AG04450 (cell line): ENCODE results near the genes RBBP6 and HS3ST4.

- CAGE, long polyA plus RNA, result no peak
- RRBS, result no CpG with 5 or more reads among the region's 5 CpGs
These were observed 22.2 kb downstream of the GGA2 start for GRCh38 chr16:23488043-23488622.

GRCh38 chr16:23669200-23669830 lies 9.4 kb upstream of the PLK1 start:
- CAGE, long polyA plus RNA, result no peak
- RRBS, result no CpG with 5 or more reads among the region's 4 CpGs

DNA sequence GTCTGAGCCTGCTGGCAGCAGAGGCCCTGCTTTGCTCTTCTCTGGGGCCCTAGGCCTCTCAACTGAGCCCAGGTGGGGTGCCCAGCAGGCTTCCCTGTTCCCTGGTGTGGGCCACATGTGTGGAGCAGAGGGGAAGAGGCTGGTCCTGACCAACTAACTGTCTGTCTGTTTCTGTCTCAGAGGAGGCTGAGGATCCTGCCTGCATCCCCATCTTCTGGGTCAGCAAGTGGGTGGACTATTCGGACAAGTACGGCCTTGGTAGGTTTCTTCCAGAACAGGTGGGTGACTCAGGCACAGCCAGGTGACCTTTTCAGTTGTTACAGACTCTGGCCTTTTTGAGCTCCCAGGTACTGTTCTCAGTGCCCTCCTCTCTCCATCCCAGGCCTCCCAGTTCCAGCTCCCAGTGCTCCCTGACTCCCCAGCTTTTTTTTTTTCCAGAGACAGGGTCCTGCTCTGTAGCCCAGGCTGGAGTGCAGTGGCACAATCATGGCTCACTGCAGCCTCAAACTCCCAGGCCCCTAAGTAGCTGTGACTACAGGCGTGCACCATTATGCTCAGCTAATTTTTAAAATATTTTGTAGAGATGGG lies 9.9 kb downstream of the PLK1 start:
- CAGE, long polyA plus RNA, result no peak
- RRBS, result no CpG with 5 or more reads among the region's 3 CpGs

GRCh38 chr16:23840168-23840801 lies 4.5 kb downstream of the PRKCB start:
- CAGE, long polyA plus RNA, result no peak
- RRBS, result no CpG with 5 or more reads among the region's 4 CpGs

DNA sequence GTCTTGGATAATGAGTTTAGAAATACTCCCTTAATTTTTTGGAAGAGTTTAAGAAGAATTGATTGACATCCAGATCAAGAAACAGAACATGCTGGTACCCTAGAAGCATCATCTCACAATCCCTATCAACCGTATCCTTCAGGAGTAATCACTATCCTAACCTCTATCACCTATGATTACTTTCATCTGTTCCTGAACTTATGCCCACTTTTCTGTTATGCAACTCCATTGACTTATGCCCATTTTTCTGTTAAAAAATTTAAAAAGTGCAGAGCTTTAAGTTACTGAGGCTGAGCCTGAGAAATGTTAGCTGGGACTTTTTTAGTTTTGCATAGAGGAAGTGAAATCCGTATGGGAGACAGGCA lies 16.8 kb downstream of the PRKCB start:
- CAGE, long polyA plus RNA, result no peak
- RRBS, result no CpG with 5 or more reads among the region's 2 CpGs

GRCh38 chr16:23863468-23864125 lies 27.8 kb downstream of the PRKCB start:
- CAGE, long polyA plus RNA, result no peak
- RRBS, result no CpG with 5 or more reads among the region's 7 CpGs

DNA sequence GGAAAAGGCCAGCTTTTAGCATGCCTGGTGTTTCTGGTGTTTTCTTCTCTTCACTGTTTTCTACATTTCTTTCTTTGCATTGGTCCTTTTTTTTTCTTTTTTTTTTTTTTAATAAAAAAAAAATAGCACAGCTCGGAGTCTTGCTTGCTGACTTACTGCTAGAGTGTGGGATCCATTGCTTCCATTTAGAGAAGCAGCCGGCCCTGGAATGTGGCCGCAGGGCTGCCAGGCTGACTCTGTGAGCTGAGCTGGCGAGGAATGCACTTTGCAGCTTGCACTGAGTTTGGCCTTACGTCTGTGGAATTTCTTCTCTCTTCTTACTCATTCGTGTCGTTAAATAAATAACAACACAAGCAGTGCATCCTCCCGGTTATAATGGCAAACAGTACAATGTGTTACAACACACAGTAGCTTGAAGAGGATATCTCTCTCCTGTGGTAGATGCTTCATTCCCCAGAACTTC lies 69.2 kb downstream of the PRKCB start:
- CAGE, long polyA plus RNA, result no peak
- RRBS, result no CpG with 5 or more reads among the region's 8 CpGs

DNA sequence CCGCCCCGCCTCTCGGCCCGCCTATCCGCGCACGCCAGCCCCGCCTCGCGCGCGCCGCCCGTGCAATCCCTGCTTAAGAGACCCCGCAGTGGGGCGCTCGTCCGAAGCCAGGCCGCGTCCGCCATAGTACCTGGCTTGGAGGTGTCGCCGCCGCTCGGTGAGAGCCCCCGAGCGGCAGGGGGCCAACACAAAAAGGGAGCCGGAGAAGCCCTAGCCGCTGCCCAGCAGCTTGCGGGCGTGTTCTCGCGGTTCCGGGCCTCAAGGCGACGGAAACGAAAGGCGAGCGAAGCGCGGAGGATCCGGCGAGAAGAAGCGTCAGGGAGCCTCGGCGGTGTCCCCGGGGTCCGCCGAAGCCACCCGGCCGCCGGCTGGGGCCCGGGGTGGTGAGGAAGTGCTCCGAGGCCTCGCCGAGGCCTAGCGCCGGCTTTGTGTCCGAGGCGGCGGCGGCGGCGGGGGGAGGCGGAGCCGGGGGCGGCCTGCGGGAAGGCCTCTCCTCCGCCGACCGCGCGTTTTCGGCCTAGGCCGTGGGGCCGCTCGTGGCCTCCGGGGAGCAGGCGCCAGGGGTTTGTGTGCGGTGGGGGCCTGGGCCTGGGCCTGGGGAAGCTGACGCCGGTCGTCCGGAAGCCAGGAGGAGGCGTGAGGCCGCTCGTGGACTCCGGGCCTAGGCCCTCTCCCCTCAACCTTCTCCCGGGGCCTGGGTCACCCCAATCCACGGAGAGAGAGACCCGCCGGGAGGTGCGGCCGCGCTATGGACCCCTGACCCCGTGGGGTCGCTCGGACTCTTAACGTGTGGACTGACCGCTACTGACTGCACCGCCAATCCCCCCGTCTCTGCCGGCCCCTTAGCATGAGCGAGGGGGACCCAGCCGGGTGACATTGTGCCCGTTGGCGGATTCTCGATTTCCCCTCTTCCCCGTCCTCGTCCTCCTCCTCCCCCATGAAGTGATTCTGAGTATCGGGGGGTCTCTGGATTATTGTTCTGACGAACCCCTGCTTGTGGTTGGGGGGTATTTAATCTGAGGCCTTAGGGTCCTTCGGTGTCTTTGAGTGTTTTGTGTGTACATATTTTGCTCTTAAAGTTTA lies at the start of gene RBBP6:
Gene RBBP6 (plus strand): TSS at position 86 of the 1,083 bp plus-strand sequence.
- CAGE, long polyA plus RNA, result start-site peak on the plus strand centred at position 97 of the sequence, 73 bp wide, 245 and 100 reads in 2 replicates
- RRBS, result 2% methylated on average over 50 of the region's 113 CpGs

GRCh38 chr16:24731048-24731633 lies 1.7 kb downstream of the TNRC6A start:
- CAGE, long polyA plus RNA, result no peak
- RRBS, result no CpG with 5 or more reads among the region's 7 CpGs

GRCh38 chr16:24748000-24748770 lies 18.7 kb downstream of the TNRC6A start:
- CAGE, long polyA plus RNA, result no peak
- RRBS, result no CpG with 5 or more reads among the region's 4 CpGs

DNA sequence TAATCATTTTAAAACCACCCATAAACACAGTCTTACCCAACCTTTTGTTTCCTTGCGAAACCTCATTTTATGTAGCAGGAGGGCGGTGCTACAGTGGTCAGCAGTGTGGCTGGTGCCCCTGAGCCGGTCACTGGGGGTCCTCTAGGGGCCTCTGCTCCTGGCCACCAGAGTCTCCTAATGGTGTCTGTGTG lies 39.1 kb upstream of the AQP8 start:
- CAGE, long polyA plus RNA, result no peak
- RRBS, result no CpG with 5 or more reads among the region's 3 CpGs

- CAGE, long polyA plus RNA, result no peak
- RRBS, result no CpG with 5 or more reads among the region's 17 CpGs
These were observed 38.6 kb upstream of the AQP8 start for GRCh38 chr16:25177988-25178686.

DNA sequence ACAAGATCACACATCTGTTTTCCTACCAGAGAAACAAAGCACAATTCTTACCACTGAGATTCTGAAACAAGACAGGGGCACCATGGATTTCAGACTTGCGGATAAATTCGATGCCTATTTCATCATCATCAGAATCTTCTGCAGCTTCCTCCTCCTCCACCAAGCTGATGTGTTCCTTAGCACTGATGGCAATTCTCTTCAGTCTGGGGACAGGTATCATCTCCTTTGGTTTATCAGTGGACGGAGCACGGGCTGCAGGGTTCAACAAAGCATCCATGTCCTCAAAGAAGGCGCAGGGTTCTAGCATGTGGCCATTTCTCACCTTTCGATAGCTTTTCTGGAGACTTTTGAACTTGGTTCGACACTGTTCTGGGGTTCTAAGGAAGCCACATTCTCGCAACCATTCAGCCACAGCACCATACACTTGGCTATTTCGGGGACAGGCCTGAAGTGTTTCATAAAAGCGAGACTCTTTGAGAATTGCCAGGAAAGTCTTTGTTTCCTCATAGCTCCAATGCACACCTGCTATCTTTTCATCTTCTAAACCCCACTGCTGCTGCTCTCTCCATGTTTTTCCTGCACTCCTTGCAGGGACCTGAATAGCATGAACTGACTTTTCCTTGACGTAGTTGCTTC lies 10.9 kb downstream of the ZKSCAN2 start:
- CAGE, long polyA plus RNA, result no peak
- RRBS, result no CpG with 5 or more reads among the region's 11 CpGs

DNA sequence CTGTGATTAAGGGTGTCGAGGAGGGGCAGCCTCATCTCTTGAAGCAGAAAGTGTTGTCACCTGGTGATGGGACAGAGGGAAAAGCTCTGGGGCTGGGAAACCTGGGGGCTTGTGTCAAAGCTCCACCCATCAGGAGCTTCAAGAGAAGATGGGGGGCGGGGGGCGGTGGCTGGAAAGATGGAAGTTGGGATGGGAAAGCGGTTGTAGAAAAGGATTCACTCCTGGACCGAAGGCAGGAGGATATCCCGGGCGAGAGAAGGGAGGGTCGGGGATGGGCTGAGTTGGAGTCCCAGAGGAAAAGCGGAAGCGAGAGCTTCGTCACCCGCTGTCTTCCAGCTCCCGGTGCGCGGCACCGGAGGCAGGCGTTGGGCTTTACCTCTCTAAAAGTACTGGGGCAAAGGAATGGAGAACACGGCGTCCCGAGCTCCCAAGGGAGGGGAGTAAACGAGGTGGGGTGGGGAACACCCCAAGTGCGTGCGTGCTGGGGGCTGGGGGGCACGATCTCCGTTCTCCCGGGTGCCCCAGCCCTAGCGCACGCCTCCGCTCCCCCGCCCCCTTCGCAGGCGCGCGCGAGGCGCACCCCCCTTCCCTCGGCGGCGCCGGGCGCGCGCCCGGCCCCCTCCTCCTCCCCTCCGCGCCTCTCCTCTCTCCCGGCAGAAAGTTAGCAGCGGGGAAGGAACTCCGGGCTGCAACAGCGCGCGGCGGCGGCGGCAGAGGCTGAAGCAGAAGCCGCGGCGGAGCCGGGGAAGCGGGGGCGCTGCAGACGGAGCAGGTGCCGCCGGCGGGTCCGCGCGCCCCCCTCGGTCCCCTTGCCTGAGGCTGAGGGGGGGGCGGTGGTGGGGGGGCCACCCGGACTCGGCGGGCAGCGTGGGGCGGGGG lies at the start of gene HS3ST4:
Gene HS3ST4 (plus strand): TSS at position 626 of the 879 bp plus-strand sequence.
- CAGE, long polyA plus RNA, result no peak
- RRBS, result 3% methylated on average over 36 of the region's 75 CpGs

DNA sequence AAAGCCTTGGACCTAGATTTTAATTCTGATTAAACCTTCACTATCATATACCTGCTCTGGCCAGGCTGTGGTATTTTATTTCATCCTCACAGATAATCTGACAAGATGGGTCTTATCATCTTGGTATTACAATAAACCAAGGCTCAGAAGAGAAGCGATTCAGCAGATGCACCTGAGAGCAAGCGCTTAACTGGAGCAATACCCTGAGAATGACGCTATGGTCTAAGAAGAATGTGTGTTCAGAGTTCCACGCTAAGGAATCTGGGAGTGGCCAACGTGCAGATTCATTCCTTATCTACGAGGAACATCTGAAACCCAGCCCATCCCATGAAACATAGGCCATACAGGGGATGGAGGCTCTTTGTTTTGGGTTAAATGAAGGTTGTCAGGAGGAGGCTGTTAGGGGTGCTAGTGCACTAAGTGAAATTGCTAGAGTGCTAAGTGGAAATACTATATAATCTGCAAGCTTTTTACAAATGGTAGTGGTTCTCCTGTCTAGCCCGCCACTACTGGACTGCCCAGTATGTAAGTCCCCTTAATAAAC lies 28.5 kb upstream of the KDM8 start:
- CAGE, long polyA plus RNA, result no peak
- RRBS, result no CpG with 5 or more reads among the region's 7 CpGs

DNA sequence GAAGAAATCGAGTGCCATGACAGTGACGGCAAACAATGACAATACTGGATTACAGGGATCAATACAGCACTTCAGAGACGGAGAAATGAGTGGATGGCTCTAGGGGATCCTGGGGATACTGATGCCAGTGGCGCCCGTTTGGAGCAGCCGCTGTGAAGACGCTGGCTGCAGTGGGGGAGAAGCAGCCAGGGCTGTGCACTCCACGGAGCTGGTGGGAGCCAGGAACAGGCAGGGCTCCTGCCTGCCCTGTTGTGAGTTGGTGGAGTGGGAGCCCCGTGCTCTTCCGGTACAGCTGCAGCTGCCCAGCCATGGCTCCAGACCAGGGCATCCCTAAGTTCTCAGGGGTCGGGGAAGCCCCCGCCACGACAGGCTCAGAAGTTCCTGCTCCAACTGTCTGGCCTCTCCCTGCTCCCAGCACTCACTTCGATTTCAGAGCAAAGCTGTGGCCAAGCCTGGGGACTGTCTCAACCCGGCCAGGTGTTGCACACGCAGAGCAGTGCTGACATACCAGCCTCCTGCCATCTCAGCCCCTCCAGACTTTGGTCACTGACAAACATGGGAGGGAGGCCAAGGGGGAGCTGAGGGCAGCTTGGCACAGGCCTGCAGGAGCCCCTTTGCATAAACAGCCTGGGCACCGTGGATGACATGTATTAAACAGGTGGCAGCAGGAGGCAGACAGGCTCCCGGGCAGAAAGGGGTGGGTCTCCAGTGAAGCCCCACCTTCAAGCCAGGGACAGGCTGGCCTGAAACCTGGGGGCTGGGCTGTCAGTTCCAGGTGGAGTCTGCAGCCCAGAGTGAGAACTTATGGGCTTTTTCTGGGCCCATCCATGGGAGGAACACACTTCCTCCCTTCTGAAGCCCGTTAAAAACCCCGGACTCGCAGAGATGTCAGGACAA lies 13.9 kb upstream of the KDM8 start:
- CAGE, long polyA plus RNA, result no peak
- RRBS, result no CpG with 5 or more reads among the region's 21 CpGs

DNA sequence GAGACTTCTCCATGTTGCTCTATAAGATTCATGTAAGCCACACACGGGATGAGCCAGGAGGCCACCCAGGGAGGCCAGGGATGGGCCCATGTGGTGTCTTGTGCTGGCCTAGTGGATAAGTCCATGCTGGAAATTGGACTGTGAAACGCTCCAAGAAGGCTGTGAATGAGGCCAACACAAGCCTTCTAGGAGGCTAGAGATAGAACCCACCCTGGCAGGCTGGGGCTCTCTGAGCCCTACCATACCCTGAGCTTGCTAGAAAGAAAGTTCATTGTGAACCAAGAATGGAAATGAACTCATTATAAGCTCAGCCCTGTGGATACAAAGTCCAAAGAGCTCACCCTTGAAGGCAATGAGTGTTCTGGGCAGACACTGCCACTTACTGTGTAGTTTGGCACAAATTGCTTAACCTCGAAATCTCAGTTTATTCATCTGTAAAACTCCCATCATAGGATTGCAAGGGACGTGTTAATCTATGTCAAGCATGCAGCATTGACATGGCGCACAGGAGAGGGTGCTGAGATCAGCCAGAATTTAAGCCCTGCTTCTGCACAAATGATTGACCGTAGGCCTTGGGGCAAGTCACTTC lies 5.4 kb downstream of the KDM8 start:
- CAGE, long polyA plus RNA, result no peak
- RRBS, result no CpG with 5 or more reads among the region's 6 CpGs

DNA sequence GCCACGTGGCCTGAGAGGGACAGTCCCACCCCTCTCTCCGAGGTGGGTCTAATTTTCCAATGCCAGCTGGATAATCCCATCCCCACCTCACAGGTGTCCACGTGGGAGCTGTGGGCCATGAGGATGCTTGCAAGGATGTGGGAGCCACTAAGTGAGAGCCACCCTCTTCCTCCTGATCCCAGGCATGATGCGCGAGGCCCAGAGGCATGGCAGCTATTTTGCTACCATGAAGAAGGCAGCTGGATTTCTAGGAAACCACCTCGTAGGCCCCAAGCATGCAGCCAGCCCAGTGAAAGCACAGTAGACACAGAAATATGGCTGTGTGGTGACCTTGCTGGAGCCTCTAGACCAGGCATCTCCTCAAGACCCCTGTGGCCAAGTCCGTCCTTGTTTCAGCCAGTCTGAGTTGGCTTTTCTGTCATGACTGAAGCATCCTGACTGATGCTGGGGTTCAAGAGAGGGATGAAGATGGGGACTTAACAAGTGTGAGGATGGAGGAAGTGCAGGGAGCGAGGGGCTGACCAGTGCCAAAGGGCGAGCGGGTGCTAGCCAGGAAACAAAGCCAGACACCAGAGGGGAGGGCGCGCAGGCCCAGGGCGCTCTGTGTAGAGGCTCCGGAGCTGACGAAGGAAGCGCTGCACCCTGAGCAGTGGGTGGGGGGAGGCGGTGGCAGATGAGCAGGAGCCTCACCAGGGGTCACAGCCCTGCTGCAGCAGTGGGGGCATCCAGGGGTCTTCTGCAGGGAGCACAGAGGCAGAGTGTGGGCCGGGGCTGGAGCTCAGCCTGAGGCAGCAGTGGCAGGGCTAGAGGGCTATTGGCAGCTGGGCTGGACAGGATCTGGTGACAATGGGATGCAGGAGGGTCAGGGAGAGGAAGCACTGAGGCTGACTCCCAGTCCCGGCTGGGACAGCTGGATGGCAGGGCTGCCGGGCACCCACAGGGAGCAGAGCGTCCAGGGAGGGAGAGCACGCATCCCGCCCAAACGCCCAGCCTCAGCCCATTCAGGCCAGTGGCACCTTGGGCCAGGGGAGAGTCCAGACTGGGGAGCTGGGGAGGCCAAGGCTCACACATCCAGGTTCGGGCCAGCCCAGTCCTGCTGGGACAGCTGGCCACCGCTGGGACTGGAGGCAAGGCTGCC lies 20.7 kb downstream of the KDM8 start:
- CAGE, long polyA plus RNA, result no peak
- RRBS, result no CpG with 5 or more reads among the region's 26 CpGs

GRCh38 chr16:27228538-27229825 lies 25.7 kb downstream of the KDM8 start:
- CAGE, long polyA plus RNA, result no peak
- RRBS, result 92% methylated on average over 6 of the region's 27 CpGs

- CAGE, long polyA plus RNA, result no peak
- RRBS, result no CpG with 5 or more reads among the region's 18 CpGs
These were observed 27.4 kb downstream of the KDM8 start for GRCh38 chr16:27230433-27231354.